ENCODE measurements around the genes FHOD3 and CELF4.

GRCh38 chr18:35387185-35387552 lies 10.0 kb upstream of the ZNF396 start:
- PRO-cap = unidirectional peak, plus-strand start at chr18:35387261

- PRO-cap = no peak
Observed at GRCh38 chr18:35496669-35497468, 891 bp downstream of the INO80C start.

- PRO-cap = no peak
Observed at GRCh38 chr18:35695434-35696365, 114.2 kb downstream of the GALNT1 start.

DNA sequence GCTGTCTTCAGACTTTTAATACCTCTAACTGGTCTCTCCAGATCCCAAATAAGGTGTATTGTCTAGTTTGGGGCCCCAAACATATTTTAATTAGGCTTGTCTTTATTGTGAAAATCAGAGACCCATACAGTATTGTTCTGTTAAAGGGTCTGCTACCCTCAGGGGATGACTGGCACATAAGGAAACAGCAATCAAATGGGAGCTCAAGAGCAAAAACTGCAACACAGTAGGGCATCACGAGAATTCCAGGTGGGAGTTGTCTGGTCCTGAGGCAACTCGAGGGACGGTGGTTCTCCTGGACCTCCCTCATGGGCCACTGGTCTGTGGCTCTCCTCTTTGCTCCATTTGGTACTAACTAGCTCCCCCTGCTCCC lies 88.3 kb upstream of the C18orf21 start:
- PRO-cap = no peak

DNA sequence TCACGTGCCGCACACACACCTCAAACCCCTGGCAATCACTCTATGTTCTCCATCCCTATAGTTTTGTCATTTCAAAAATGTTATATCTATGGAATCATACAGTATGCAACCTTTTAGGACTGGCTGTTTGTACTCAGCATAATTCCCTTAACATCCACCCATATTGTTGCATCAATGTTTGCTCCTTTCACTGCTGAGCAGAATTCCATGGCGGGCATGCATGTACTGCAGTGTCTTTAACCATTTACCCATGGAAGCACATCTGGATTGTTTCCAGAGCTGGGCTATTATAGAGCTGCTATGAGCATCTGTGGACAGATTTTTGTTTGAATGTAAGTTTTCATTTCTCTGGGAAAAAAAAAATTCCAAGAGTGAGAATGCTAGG lies 57.7 kb upstream of the C18orf21 start:
- PRO-cap = no peak

DNA sequence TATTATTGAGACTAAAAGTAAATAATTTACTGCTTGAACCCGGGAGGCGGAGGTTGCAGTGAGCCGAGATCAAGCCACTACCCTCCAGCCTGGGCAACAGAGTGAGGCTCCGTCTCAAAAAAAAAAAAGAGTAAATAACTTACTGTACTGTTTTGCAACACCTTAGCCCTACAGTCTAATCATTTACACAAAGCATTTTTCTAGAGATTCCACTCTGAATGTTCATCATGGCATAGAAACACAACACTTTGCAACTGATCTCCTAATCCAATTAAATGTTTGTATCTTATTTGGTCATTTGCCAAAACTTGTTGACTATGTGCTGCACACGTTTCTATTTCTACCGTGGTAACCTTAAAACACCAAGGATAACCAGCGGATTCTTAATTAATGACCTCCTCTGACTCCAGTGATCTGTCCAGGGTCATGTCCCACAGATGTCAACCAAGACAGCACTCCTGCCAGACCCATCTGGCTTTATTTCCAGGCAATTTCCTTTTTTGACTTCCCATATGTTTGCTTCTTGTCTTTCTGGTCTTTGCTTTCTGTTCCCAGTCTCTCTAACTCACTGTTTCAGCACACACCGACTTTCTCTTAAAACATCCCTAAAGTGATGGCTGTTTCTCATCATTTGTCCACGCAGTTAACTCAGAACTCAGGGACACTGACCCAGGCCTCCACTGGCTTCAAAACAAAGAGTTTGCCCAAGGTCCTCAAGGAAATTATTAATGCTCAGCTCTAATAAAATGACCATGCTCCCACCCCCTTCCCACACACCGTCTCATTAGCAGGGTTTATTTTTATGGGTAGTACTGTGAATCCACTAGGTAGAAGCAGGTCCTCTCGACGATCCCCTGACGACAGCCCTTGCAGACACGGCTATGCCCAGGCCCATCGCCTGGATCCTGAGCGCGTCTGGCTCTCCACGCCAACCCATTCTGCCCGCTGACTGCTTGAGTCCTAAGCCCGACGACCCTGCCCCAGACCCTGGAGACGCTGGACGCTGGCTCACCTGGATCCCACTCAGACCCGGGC lies 23.0 kb upstream of the C18orf21 start:
- PRO-cap = no peak

DNA sequence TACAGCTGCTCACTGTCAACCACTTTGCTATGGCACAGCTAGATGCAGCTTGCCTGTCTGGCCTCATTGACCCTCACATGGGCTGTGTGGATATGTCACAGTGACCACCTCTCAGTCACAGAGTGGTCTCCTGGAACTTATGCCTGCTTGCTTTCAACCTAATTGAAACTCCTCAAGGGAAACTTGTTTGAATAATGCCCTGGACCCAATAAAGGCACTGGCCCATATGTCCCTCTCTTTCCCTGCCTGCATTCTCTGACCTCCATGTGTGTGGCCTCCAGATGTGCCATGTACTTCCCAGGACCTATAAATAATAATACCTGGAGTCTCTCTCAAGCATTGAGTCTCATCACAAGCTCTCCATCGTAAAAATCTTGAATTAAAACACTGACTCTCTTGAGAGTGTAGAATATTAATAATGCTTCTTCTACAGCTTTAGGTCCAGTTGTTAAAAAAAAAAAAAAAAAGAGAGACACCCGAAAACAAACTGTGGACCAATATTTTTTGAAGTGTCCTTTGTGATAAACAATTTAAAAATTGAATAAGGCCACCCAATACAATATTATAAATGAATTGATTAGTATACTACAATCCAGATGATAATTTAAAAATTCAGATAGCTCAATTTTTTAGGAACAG lies 21.3 kb downstream of the SLC39A6 start:
- PRO-cap = no peak

GRCh38 chr18:36130475-36130848 lies 763 bp downstream of the ELP2 start:
- PRO-cap = no peak

- PRO-cap = no peak
Observed at GRCh38 chr18:36140635-36141405, 11.1 kb downstream of the ELP2 start.

GRCh38 chr18:36152912-36153613 lies 23.4 kb downstream of the ELP2 start:
- PRO-cap = no peak

DNA sequence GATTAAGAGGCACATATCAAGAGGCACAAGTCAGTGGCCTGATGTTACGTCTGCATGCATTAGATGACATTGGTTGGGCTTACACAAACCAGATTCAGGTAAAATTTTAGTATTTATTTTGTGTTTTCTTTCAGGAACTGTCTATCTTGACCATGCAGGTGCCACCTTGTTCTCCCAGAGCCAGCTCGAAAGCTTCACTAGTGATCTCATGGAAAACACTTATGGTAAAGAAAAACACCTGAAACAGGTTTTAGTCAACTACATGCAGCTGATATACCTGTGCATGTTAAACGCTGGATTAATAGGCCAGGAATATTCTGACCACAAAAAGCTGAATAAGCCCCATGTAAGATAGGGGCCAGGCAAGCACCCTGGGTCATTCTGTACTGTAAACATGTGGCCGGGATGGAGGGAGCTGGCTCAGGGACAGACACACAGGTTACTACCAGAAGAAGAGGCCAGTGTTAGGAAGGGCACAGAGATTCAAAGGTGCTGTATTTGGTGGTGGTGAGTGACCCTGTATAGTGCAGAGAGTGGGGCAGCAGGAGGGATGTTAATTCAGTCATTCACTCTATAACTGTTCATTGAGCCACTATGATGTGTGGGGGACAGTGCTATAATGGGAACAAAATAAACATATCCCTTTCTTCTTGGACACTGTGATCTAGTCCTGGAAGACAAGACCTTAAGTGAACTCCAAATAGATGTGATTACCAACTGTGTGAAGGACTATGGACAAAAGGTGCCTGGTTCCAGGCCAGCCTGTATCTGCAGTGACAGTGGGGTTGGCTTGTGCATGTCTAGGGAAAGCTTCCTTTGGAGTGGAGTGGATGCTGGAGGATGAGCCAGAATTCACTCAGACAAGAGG lies 8.1 kb downstream of the MOCOS start:
- PRO-cap = no peak

DNA sequence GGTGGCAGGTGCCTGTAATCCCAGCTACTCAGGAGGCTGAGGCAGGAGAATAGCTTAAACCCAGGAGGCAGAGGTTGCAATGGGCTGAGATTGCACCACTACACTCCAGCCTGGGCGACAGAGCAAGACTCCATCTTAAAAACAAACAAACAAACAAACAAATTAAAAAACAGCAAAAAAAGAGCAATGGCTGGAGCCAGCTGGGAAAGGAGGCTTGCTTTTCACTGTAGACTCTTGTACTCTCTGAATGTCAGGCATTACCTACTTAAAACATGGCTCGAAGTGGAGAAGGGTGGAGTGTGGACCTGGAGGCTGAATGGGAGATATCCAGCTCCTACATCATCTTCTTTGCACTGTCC lies 32.2 kb downstream of the MOCOS start:
- PRO-cap = no peak

DNA sequence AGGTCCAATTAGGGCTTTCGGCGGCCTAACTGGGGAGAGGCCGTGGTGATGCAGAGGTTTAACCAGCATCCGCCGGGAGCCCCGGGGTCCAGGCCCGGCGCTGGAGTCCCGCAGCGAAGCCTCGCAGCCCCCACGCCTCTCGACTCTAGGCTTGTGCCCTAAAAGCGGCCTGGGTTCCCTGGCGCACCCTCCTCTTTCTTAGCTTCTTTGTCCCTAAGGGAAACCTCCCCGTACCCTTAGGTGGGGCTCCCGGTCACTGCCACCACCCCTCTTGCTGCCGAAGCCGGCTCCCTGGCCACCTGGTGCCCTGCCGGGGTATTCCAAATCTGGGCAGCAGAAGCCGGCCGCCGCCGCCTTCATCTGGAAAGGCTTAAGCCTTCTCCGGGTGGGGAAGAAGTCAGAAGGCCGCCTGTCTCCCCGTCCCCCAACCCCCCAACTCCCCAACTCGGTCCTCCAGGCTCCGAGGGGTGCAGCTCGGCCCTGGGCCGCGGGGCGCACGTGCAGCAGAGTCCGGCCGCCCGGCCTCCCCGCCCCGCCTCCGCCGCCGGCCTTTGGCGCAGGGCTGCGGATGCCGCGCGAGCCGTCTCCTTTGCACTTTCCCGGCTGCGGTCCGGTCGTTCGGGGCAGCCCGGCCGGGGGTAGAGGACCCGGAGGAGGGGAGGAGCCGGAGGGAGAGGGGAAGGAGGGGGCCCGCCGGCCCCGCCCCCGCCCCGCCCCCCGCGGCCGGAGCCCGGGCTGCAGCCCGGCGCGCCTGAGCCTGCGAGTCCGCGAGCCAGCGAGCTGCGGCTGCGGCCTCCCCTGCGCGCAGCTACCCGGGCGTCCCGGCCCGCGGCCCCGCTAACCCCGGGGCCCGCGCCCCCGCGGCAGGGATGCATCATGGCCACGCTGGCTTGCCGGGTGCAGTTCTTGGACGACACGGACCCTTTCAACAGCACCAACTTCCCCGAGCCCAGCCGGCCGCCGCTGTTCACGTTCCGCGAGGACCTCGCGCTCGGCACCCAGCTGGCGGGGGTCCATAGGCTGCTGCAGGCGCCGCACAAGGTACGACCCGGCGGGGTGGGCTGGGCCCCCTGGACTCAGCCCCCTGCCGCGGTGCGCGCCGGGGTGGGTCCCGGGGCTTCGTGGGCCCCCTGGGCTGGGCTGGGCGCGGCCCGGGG lies at the start of gene FHOD3:
TSS of gene FHOD3 (plus strand) at position 754 of the 1,157 bp plus-strand sequence.
- PRO-cap = bidirectional peak, plus-strand start at position 768 of the sequence, minus-strand start at position 612 of the sequence

- PRO-cap = no peak
Observed at GRCh38 chr18:36578968-36579236, 249.9 kb downstream of the TPGS2 start.

DNA sequence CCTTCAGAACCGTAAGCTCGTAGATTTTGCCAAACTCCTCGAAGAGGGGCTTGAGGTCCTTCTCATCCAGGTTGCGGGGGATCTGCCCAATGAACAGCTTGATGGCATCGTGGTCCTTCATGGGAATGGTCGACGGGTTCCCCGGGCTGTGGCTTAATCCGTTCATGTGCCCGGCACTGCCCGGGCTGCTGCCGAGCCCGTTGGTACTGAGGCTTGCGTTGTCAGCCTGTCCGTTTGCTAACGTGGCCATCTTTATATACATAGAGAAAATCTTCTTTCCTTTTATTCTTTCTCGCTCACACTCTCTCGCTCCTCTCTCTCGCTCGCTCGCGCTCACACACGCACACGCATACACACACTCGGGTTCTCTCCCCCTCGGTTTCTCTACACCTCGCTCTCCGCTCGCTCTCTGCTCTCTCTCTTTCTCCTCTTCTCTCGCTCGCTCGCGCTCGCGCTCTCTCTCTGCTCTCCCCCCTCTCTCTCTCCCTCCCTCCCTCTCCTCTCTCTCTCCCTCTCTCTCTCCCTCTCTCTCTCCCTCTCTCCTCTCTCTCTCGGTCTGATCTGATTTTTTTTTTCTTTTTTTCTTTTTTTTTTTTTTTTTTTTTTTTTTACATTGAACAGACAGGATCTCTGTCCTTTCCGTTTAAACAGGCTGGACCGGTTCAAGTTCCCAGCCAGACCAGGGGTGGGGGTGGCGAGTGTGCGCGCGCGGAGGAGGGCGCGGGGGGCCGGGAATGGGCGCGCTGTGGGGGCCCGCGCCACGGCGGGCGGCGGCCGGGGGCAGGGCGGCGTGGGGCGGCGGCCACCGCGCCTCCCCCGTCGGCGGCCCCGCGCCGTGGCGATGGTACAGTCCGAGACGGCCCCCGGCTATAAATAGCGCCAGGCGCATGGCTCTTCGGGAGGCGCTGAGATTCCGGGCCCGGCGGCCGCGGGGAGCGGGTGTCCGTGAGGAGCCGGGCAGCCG lies at the start of gene CELF4:
TSS of gene CELF4 (minus strand) at position 419 of the 964 bp plus-strand sequence.
- PRO-cap = unidirectional peak, plus-strand start at position 898 of the sequence

DNA sequence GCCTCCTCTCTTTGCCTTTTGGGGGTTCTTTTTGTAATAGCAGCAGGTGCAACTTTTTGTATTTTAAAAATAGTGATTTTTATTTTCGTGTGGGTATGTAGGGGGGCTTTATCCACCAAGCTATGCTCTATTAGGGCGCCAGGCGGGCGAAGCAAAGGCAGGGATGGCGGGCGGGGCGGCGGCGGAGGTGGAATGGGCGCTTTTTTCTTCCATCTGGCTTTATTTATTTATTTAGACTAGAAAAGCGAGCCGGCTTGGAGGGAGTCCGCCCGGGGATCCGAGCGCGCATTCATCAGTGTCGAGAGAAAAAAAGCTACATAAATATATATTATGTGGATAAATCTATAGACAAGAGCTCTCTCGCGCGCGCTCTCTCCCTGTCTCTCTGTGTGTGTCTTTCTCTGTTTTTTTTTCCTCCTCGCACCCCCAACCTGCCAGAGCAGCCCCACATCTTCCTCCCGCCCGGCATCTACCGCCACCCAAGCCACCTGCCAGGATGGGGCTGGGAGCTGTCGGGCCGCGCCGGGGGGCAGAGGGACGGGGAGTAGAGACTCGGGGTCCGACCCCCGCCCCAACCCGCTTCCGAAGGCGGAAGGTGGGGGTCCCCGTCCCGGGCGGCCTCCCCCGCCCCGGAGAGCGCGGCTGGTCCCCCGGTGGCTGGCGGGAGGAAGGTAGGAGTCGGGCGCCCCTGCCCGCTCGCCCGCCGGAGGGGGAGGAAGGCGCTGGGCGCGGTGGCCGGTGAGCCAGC lies 920 bp upstream of the CELF4 start:
- PRO-cap = no peak

DNA sequence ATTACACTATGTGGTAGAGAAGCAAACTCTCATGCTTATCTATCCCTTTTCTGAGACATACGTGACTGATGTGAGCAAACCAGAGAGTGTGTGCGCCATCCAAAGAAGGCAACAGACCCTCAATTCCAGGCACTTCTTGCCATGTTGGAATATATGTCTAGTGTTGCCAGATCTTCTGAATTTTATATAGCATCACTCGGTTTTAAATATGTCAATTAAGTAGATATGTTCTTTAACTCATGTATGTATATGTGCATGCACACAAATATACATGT lies 207.6 kb downstream of the PIK3C3 start:
- PRO-cap = no peak

- PRO-cap = no peak
Observed at GRCh38 chr18:42299310-42299637, 344.2 kb downstream of the PIK3C3 start.

DNA sequence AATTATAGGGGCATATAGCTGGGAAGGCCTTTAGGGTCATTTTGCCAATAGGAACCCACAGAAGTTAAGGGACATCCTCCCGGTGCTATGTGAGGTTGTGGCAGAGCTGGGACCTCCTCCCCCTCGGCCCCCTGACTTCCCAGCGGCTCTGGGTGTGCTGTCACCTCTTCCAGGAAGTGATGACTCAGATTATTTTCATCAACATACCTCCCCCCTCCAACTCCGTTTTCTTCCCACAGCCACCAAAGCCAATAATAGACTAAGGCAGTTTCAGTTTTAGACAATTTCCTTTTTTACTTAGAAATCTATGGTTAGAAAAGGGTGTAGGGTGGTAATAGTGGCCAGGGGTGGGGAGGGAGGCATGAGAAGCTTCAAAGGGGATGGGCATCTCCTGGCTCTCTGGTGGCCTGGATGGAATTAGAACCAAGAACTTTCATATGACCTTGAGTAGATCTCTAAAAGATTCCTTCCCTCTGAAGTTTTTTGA lies 45.0 kb downstream of the SETBP1 start:
- PRO-cap = no peak

- PRO-cap = bidirectional peak, plus-strand start at chr18:44826725, minus-strand start at chr18:44826617
Observed at GRCh38 chr18:44826127-44826886, 145.6 kb downstream of the SETBP1 start.

Data from left ventricle myocardium (tissue), 1 donor.